ENCODE measurements around a stretch of chr21.

DNA sequence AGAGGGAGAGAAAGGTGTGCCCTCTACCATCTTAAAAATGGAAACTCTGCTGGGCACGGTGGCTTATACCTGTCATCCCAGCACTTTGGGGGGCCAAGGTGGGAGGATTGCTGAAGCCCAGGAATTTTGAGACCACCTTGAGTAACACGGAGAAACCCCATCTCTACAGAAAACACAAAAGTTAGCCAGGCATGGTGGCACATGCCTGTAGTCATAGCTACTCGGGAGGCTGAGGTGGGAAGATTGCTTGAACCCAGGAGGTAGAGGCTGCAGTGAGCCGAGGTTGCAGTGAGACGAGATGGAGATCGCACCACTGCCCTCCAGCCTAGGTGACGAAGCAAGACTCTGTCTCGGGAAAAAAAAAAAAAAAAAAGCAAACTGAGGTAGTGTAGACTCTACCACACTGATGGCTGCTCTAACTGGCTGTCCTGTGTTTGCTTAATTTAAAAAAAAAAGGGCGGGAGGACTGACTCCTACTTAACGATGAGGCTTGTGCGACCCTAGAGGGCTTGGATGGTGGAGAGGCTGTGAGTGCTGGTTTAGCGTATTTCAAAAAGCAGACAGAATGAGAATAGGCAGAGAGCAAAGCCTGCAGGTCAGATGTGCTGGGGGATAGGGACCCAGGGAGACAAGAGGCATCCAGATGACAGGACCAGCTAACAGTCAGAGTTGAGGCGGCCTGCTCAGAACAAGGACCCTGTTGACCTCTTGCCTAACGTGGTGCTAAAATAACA is 5.3 kb downstream of the PRDM15 start:
- PRO-cap: no peak

DNA sequence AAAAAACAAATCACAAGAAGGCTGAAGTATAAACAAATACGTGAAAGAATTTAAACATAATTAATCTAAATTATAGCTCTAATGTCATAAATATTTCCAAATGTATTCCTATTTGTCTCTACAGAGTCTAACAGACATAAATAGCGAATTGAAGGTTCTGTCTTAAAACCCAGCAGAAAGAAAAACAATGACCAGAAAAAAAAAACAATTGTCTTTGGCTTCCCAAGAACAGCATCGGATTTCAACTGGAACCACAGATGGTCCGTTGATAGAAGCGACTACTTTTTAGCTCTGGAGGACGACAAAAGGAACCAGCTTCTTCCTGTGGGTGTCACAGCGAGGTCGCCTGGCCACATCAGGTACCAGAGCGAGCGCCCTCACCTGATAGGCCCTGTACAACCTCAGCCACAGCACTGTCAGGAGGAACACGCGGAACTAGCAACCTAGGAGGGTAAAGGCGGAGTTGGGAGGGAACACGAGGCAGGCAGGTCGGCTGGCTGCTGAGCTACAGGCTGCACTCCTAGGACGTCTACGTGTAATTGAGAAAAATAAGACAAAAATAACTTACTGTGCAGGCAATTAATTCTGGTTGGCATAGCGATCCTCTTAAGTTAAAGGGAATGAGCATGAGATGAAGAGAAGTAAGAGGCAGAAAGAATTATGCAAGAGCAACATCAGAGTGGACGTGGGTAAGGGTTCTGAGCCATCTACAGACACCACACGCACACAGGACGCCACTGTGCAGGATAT is 16.7 kb upstream of the PRDM15 start:
- PRO-cap: no peak

GRCh38 chr21:41901138-41902042 is 22.2 kb upstream of the PRDM15 start:
- PRO-cap: no peak

DNA sequence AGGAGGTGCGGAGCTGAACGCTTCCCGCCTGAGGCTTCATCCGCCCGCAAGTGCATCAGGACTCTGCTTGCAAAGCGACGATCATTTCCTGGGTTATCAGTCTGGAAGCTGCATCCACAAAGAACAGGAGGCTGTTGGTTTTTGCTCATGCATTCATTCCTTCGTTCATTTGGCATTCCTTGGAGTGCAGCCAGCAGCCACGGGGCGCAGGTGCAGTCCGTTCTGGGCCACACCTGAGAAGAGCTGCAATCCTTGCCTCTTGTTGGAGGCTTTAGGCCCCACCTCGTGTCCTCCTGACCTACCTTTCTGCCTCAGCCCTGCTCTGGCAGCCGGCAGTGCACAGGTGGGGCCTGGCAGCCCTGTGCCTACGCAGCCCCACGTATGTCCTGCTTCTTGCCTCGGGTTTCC is 19.6 kb upstream of the C2CD2 start:
- PRO-cap: no peak

- PRO-cap: no peak
These were observed 5.3 kb downstream of the ZBTB21 start for GRCh38 chr21:42004807-42005312.

DNA sequence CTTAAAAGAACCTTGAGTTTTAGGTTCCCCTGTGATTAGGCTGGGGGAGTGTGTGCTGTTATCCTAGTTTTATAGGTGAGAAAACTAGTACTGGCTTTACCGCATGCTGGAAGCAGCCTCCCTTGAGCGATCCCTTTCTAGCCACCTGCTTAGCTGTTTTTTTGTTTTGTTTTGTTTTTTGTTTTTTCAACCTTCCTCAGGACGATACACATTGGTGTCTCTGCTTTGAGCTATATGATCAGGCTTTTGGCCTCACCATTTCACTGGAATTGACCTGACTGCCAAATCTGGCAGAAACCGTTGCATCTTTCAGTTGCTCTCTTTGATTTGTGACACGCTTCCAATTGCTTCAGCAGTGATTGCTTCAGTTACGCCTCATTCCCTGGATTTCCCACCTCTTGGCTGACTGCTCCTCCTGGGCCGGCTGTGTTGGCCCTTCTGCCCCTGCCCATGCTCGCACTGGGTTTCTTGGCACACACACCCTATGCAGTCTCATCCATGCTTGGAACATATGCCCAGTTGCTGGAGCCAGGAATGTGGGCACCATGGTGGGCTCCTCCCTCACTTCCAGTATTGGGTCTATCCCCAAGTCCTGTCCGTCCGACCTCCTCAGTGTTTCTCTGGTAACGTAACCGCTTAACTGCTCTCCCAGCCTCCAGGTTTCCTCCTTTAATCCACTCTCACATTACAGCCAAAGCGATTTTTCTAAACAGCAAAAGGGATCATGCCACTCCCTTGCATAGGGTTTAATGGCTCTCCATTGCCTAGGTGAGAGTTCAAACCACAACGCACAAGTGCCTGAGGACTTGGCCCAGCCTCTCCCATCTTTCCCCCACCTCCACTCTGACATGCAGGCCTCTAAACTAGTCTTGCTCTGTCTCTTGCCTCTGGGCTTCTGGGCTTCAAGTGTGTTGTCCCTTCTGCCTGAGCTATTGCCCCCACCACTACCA is 2.2 kb upstream of the ZBTB21 start:
- PRO-cap: no peak

DNA sequence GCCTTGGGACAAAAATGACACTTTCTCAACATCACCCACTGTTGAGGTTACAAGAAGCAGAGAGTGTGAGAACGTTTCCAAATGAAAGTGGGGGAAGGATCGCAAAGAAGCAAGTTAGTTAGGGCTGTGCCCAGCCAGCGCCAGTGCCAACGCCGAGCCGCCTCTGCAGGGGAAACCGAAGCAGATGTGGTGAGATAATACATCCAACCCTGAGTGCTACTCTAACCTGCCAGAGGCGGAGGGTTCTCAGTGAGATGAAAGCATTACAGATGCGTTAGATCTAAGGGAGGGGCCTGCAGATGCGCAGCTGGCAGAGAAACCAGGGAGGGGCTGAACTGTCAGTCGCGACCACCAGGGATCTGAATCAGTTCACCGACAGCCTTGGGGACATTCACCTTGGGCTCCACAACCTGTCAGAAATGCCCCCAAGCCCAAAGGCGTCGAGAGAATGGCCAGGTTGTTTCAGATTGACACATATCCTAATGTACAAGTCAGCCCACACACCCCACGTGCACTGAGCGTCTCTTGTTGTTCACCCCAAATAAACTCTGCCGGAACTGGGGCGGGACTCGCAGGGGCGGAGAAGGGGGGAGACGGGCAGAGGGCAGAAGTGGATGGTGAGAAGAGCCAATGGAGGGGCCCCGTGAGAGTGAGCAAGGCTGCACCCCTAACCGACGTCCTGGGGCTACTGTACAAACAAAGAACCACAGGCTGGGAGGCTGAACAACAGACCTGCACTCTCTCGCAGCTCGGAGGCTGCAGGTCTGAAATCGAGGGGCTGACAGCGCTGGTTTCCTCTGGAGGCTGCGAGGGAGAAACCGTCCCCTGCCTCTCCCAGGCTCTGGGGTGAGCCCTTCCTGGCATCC is 8.7 kb upstream of the UMODL1 start:
- PRO-cap: bidirectional peak, plus-strand start at position 341 of the sequence, minus-strand start at position 188 of the sequence; bidirectional peak, plus-strand start at position 726 of the sequence, minus-strand start at position 450 of the sequence

- PRO-cap: bidirectional peak, plus-strand start at chr21:42063943, minus-strand start at chr21:42063777
These were observed 7.3 kb upstream of the UMODL1 start for GRCh38 chr21:42063508-42064623.

DNA sequence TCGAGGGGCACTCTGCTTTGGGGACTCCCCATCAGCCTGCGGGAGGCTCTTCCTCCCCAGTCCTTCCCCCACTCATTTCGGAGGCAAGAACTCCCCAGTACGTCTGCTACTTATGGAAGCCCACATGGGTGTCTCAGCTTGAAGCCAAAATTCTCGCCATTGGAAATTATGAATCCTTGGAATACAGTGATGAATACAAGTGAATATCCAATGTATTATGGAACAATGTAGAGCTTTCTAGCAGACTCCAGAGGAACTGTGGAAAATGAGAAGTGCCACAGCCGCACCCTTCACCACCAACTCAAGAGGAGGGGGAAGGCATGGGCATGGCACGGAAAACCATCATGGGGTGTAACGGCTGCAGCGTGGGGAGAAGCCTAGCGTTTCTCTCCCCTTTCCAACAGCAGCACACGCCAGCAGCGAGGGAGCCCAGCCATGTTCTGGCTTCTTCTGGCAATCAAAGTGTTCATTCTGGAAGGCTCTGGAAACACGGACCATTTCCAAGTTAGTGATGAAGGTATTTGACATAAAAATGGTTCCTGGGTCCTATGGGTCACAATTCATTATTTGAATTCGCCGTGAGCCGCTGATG is 6.7 kb downstream of the TFF3 start:
- PRO-cap: no peak

GRCh38 chr21:42335882-42336575 is 14.8 kb downstream of the TFF2 start:
- PRO-cap: no peak

DNA sequence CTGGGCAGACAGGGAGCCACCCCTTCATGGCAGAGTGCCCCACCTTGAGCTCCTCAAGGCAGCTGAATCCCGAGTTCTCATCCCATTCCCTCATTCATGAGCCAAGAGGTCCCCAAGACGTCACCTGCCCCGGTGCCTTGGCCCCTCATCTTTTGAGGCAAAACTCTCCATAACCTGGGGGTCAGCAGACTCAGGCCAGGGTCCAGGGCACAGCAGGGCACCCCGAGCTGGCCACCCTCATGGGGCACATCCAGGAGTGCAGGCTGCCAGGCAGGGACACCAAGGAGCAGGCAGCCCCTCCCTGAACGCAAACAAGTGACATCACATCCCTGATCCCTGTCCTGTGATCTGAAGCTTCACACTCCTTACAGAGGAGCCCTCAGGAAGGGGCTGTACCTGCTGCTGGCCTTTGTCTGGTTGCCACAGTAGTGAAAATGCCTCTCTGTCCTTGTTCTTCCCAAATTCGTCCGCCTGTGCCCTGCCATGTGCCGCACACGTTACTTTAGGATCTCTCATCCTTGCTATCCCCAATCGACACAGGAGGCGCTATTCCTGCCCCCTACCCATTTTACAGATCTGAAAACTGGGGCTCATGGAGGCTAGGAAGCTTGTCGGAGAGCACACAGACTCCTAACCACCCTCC is 23.4 kb downstream of the UBASH3A start:
- PRO-cap: no peak

DNA sequence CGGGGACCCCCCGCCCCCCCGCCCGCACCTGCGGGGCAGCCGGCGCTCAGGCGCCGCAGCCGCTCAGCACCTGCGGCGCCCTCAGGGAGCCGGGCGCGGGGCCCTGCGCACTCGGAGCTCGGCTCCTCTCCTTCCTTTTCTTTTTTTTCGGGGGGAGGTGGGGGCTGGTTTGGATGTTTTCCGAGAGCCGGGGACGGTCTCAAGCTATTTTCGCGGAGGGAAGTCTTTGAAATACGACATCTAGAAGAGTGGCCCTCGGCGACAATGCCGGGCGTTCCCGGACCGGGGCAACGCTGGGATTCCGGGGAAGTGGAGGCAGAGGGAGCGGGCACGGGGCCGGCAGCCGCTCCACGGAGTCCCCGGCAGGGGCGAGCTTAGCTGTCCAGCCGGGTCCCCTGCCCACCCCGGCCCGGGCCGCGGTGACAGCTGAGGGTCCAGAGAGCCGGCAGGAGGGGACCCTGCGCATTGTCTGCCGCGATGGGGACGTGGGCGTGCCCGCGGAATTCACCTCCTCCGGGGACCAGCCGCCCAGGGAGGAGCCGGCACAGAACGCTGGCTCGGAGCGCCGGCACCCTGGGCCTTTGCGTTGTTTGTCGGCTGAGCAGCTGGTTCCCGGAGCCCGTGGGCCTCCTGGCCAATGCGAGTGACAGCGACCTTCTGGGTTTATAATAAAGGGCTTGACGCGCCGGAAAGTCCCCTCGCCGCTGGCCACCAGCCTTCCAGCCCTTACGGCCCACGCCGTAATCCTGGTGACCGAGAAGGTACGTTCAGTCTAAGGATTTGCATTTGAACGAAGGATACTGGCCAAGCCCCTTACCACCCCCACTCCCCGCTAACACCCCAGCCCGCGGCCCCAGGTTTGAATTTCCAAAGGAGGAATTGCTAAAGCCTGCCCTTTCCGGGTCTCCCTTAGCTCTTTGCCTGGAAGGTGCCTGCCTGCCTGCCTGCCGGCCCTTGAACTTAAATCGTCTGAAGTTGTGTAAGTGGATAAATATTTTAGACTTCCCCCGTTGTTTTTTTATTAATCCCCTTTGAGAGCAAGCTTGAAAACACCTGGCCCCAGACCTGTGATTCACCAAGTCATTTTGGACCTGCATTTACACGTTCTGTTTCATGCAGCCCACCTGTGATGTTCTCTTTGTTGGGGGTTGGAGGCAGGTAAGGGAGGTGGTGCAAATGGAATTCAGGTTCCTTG is 702 bp downstream of the SLC37A1 start:
- PRO-cap: no peak

- PRO-cap: no peak
These were observed 2.5 kb downstream of the SLC37A1 start for GRCh38 chr21:42515989-42516634.

- PRO-cap: no peak
These were observed 11.0 kb downstream of the SLC37A1 start for GRCh38 chr21:42524318-42525342.

GRCh38 chr21:42581738-42582680 is 68.4 kb downstream of the SLC37A1 start:
- PRO-cap: no peak

DNA sequence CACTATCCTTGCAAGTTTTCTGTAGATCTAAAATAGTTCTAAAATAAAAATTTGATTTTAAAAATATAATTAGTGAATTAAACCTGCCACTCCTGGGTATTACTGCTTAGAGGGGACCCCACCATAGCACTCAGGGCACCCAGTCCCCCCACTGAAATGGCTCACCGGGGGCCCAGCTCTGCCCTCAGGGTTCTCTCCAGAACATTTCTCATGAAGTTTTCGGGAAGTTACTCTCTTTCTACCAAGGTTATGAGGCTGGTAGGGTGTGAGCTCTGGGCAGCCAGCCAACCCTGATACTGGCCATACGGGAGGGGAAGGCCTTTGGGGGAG is 13.0 kb upstream of the PDE9A start:
- PRO-cap: no peak

- PRO-cap: no peak
These were observed 36.2 kb downstream of the PDE9A start for GRCh38 chr21:42689603-42689940.

- PRO-cap: no peak
These were observed 66.2 kb downstream of the PDE9A start for GRCh38 chr21:42719581-42719981.

- PRO-cap: no peak
These were observed 80.7 kb downstream of the PDE9A start for GRCh38 chr21:42733752-42734830.

GRCh38 chr21:42784241-42784876 is 95.0 kb downstream of the WDR4 start:
- PRO-cap: no peak